ENCODE data around the gene SLC39A11.

DNA sequence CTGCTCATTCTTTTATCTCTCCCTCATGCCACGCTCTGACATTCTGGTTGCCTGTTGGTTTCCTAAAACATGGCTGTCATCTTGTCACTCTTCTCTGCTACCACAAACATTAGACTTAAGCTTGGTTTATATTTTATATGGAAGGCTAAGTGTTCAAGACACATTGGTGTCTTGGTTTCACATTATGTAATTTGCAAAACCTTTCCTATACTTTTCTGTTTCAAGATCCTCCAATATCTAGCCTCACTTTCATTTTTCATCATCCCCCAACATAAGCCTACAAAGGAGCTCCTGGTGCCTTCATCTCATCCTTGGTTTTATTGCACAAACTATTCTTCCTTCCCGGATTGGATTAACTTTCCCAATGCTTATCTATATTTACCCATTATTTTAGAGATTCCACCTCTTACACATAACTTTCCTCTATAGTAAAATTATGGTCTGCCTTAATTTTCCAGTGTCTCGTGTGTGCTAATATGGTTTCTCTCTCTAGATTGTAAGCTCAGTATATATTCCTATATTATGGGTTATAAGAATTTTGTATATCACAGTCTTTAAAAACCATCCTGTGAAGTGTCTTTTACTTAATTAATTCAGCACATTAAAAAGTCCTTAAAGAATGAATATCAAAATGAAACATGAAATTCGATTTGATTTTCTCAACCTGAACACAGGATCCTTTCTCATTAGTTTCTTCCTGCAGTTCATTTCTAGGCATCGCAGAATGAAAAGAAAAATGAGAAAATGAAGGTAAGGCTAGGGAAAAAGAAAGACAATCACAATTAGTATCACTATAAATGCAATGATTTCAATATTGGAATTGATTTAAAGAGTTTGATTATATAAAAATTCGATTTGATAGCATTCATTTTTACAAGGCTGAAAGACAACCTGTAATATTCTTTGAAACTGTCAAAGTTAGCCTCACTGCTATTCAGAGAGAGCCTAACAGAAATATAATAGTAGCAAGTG lies 36.6 kb upstream of the ABCA8 start:
- PRO-cap = no peak
- RAMPAGE, long total RNA = no peak

DNA sequence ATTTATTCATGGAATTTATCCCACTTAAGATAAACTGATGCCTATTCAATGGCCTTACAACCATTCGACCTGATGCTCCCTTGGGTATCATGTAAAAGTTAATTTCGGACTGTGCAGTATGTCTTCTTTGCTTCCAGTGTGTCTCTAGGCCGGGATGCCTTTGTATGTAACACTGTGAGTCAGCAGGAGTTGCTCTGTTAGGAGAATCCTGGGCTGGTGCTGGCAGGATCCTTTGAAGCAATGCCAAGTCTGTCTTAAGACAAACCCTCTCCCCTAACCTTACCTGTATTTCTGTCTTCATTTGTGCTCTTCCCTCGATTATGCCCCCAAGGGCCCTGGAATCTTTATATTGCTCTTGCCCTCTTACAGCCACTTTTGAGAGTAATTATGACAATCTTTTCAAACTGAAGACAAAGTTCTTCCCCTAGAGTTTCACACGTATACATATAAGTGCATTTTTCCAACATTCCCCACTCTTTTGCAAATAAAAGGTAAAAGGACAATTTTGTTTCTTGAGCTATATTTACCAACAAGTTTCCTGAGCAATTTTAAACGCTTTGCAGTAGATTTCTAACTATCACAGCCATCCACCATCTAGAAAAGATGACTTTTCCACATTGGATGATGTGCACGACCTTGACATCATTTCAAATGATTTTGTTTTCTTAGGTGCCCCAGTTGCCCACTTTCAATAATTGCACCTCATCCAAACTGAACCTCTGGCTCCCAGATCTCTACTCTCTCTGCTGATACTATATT lies 38.1 kb upstream of the ABCA8 start:
- PRO-cap = no peak
- RAMPAGE, long total RNA = no peak

GRCh38 chr17:69027298-69027781 lies 33.4 kb downstream of the ABCA9 start:
- PRO-cap = no peak
- RAMPAGE, long total RNA = no peak

GRCh38 chr17:69130573-69131219 lies 11.0 kb downstream of the ABCA6 start:
- PRO-cap = no peak
- RAMPAGE, long total RNA = no peak

DNA sequence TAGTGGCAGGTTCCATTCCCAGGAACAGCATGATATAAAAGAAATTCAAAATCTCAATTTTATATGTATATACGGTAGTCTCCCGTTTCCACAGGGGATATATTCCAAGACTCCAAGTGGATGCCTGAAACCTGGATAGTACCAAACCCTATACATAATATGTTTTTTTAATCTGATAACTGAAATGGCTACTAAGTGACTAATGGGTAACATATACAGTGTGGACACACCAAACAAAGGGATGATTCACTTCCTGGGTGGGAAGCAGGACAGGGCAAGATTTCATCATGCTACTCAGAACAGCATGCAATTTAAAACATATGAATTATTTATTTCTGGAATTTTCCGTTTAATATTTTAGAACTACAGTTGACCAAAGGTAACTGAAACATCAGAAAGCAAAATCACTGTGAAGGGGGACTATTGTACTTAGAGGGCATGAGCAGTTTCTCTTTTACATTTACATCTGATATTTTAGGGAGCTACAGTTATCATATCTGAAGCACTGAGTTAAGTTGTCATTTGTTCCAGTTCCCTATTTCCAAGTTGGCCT lies 34.0 kb upstream of the ABCA6 start:
- PRO-cap = no peak
- RAMPAGE, long total RNA = no peak

DNA sequence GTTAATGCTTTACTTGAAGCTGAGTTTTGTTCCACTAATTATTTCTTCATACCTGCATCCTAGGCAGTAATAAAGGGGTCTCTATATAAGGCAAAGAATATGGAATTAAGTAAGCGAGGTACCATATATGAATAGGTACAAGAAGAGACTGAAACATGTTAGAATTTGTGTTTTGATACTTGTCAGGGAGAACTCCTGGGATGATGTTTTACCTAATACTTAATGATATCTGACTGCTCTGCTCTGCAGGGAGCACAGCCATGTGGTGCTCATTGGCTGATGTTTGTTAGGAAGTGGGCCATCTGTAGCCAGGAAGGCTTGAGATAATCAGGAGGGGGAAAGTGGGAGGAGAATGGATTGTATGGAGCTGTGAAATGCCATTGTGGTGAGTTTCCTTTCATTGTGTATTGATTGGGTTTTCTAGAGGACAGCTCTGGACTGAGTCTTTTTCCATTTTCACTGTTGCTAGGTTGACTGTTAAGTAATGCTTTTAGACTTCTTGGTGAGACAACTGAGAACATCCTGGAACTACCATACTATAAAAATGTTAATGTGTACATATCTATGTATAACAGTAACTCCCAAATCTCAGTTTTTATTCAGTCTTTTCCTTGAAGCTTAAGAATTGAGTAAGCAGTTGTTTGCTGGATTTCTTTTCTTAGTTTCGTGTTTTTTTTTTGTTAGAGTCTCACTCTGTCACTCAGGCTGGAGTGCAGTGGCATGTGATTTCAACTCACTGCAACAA lies 52.8 kb downstream of the MAP2K6 start:
- PRO-cap = no peak
- RAMPAGE, long total RNA = no peak

DNA sequence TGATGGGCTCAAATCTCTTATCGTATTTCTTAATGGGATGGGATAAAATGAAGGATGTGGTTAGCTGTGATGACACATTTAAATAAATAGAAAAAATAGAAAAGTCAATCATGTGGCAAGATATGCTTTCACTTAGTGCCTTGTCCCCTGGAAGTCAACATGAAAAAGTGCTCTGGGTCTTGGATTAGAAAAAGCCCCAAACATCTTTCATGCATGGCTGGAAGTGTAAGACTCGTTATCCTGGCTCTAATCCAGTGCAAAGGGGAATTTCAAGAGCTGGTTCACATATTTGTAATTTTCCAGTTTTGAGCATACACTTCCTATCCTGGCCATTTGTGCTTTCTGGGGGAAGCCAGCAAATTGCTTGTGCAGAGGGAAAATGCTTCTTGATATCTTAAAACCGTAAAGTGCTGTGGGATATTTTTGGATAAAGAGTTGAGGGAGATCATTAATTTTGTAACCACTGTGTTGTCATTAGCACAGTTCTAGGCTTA lies 160.9 kb downstream of the MAP2K6 start:
- PRO-cap = no peak
- RAMPAGE, long total RNA = no peak

DNA sequence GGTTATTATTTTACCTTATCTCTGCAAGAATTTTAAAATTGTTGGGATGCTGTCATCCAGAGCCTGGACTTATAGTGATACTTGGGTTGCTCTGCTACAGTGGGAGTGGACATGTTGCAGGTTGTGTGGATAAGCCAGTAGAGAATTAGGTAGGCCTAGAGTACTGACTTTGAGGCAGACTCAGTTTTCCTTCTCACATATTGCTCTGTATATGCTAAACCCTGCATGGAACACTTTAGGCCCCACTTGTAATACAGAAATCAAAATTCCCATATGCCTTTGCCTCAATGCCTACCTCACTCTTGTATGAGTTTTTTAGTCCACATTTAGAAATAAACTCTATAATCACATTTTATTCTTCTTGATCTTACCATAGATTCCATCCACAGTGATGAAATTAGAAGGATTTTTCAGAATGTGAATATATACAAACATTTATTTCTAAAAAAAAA lies 221.9 kb downstream of the KCNJ2 start:
- PRO-cap = no peak
- RAMPAGE, long total RNA = no peak

DNA sequence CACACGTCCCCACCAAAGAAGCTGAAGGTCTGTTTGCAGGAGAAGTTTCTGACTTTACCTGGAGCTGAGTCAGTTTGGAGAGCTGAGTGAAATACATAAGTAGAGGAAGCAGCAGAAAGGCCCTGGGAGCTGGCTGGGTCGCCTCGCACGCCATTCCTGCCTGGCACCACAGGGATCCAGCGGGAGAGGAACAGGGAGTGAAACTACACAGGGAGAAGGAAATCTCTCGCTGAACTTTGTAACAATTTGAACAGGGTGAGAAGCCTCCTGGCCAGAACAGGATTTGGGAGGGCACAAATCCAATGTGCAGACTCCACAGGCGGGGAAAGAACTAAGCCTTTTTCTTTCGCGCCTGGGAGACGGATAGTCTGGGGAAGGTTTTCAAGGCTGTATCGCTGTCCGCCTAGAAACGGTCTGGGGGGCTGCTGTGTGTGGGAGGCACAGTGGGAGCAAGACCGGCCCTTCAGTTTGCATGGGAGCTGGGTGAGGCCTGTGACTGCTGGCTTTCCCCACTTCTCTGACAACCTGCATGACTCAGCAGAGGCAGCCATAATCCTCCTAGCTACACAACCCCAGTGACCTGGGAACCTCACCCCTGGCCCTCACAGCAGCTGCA lies 778.4 kb downstream of the KCNJ2 start:
- PRO-cap = no peak
- RAMPAGE, long total RNA = no peak

DNA sequence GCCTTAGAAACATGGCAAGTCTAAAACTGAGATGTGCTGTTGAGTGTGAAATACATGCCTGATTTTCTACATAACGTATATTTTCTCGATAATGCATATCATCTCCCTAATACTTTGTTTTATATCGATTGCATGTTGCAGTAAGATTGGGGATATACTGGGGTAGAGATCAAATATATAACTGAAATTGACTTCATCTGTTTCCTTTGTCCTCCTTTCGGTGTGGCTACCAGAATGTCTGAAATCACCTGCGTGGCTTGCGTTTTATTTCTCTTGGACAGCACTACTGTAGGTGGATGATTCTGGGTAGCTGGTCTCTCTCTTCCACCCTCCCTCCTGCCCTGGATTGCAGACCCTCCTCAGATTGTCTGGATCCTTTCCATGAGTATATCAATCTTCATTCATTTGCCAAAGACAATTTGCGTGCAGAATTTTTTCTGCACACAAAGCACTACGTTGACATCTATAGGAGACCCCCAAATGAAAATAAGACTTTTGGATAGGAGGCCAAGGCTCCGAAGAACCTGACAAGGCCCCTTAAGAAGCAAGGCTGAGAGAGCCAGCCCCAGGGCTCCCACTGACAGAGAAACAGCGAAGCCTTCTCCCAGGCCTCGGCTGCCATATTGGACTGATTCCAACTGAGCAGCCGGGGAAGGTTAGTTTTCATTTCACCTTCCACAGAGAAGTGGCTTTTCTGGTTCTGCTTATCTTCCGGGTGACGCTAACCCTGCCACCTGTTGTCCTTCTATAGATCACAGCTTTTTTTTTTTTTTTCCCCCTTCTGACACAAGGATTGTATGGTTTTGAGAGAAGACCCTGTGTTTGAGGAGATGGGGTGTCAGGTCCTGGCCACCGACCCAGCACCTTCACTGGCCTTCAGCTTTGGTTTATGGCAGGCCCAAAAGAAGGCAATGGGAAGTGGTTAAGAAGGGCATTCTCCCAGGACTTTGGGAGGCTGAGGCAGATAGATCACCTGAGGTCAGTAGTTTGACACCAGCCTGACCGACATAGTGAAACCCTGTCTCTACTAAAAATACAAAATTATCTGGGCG lies 356.6 kb downstream of the SOX9 start:
- PRO-cap = no peak
- RAMPAGE, long total RNA = no peak

DNA sequence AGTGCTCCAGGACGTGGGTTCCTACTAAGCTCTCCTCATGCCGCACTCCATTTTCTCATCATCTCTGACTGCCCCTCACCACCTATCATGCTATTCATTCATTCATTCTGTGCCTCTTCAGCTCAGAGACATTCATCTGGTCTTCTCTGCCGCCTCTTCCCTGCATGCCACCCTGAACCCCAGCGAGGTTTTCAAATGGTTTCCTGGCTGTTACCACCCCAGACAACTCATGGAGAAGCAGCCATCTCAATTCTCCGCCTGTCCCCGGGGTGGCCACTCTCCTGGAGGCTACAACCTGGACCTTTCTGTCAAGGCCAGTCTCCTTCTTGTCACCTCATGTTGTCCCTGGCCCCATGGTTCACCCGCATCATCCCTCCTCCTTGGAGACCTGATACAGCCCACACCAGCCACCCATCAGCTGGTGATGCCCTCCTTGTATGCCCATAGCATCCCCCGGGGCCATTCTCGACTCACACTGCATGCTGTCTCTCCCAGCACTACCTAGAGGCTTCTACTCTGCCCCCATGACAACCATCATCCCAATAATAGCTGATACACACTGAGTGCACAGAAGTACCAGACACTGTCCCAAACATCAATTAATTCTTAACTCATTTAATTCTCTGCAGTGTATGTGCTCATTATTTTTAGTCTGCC lies 407.5 kb downstream of the SOX9 start:
- PRO-cap = no peak
- RAMPAGE, long total RNA = no peak

- PRO-cap = no peak
- RAMPAGE, long total RNA = no peak
Measured at GRCh38 chr17:72538588-72539246, 417.9 kb downstream of the SOX9 start.

GRCh38 chr17:72631303-72631964 lies 461.1 kb downstream of the SLC39A11 start:
- PRO-cap = no peak
- RAMPAGE, long total RNA = no peak

DNA sequence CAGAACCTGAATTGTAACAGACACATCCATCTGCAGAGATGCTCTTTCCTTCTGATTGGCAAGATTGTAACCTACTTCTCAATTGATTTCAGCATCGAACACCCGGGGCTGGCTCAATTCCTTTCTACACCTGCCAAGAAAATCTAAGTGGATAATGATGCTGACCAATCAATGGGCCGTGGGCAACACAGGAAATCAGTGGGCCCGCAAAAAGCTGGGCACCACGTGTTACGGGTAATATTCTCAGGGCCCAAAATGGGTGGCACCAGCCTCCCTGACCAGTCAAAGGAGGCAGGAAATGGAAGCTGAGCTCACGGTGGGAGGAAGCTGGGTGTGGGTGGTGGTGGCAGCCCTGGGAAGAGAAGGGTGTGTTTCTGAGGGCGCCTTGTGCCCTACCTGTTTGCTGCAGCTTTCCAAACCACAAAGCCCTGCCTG lies 458.0 kb downstream of the SLC39A11 start:
- PRO-cap = no peak
- RAMPAGE, long total RNA = no peak

DNA sequence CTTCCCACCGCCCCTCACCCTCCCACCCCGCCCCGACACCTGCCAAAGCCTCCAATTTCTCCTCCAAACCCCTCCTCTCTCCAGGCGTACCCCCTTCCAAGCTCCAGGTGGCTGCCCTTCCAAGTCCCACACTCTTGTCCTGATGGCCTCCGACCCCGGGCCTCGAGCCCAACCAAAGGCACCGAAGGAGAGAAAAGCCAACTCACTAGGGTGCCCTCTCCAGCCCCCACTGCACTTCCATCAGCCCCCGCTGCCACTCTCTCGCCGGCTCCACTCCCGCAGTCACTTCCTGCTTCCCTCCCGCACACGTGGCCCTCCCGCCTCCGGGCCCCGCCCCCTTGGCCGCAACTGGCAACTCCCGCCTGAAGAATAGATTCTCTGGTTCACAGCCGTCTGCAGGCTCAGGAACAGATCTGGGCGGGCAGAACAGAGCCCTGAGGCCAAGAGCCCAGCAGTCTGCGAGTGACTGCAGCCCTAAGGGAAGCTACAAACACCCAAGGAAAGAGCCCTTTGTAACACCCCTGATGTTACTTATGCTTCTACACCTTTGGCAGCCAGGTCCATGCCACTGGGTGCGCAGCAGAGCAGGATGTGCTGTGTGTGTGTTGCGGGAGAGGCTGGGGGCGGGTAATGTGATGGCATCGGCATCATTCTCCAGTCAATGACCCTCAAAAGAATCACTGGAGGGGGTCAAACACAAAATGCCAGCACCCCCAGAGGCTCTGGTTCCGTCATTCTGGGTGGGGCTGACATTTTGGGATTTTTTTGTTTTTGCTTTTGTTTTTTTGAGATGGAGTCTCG lies at the start of gene SLC39A11:
TSS of gene SLC39A11 (minus strand) at position 284 of the 801 bp plus-strand sequence.
- PRO-cap = no peak
- RAMPAGE, long total RNA = no peak

- PRO-cap = no peak
- RAMPAGE, long total RNA = no peak
Measured at GRCh38 chr17:73231208-73231920, 830 bp downstream of the FAM104A start.

- PRO-cap = no peak
- RAMPAGE, long total RNA = no peak
Measured at GRCh38 chr17:73288334-73289491, 23.1 kb downstream of the CDC42EP4 start.

DNA sequence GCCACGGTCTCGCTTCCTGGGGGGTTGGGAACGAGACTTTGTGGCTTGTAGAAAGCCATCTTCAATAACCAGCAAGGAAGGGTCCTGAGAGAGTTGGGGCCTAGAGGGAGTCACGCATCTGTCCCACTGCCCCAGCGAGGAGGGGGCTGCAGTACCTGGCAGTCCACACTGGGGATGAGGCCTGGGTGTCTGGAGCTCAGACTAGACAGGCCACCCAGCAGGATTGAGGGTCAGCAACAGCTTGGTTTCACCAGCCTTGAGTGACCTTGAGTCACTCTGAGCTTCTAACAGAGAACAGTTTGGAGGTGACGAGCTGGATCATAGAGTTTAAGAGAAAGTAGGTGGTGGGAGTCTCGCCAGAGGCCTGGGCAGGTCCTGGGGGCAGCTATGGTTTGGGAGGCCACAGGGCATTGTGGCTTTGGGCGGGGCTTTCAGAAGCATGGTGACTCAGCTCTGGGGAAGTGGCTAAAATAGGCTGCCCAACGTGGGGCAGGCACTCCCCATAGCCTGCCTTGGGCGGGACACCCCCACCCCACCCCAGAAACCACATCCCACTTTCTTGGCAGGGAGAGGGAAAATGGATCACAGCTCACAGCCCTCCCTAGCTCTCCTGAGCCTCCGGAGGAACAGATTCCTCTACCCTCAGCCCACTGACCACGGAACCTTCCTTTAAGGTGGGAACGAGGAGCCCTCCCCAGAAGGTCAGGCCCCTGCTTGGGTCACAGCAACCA lies 20.5 kb downstream of the CDC42EP4 start:
- PRO-cap = no peak
- RAMPAGE, long total RNA = no peak

DNA sequence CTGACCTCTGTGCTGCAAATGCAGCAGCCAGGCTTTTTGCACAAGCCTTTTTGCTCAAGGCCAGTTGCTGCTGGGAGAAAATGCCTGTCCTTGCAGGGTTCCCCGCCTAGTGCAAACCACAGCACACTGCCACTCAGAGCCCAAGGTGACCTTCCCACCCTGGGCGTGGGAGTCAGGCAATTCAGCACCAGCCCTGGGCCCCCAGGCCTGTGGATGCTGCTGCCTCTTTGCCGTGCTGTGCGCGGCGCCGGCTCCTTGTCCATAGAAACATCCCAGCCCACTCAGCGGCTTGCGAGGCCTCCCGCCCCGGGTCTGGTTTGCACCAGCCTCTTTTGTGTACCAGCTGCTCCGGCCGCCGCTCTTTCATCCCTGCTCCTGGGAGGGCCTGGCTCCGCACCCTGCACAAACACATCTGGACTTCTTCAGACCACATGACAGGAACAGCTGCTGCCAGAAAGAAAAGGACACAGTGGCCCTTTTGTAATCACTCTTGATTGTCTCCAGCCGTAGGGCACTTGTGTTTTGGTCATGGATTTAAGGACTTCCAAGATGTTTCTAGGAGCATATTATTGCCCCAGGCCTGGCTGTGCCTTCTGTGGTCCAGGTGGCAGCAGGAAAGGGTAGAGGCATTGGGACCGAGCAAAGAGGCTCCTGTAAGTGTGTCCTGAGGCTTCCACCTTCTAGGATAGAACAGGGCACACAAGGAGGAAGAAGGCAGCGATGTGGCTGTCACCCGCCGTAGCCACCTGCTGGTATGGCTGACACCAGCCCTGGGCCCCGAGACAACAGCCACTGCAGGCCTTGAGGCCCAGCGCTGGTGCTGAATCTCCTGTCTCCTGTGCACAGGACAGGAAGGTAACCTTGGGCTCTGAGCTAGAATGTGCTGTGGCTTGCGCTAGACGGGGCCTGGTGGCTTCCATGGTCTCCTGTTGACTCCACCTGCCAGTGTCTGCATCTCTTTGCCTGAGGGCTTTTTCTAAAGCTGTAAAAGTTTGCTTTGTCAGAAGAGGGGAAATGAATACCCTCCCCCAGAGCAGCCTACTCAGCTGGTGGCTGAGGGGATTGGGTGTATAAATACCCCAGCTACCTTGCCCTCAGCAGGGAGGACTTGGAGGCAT lies 75.6 kb upstream of the SDK2 start:
- PRO-cap = no peak
- RAMPAGE, long total RNA = no peak

- PRO-cap = no peak
- RAMPAGE, long total RNA = no peak
Measured at GRCh38 chr17:74154989-74155369, 48.5 kb upstream of the RPL38 start.